ENCODE measurements around the gene CCT8.

DNA sequence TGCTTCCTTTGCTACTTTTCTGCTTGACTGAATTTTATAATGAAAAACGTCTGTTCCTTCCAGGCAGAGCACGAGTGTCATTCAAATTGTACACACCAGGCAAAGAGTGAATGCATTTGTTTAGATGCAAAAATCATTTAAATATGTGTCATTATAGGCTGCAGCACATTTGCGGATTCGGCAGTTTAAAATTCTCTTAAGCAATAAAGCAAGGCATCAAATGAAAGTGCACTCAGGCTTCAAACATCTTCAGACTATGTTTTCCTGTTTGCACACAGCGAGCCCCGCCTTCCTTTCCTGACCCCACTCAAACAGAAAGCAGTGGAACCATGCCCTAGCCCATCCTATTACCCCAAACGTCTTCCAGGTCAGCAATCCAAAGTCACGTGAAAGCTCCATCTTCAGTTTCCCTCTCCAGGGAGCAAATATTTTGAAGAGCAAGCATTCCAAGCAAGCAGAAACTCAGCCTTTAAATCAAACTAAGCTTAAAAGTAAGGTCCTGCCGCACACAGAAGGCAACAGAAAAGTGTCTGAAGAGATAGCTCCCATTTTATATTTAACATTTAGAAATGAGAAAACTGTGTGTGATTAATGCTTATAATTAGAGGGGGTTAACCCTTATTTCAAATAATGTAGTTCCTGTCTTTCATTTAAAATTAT, 99.5 kb downstream of the APP start:
- PRO-cap, 3 experiments = no peak in any of the 3 experiments
- RRBS = no CpG with 5 or more reads among the region's 9 CpGs

DNA sequence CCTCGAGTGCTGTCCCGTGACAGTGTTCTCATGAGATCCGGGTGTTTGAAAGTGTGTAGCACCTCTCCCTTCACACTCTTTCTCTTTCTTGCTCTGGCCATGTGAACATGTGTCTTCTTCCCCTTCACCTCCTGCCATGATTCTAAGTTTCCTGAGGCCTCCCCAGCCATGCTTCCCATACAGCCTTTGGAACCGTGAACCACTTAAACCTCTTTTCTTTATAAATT, 61.3 kb downstream of the APP start:
- PRO-cap, 3 experiments = no peak in any of the 3 experiments
- RRBS = no CpG with 5 or more reads among the region's 4 CpGs

DNA sequence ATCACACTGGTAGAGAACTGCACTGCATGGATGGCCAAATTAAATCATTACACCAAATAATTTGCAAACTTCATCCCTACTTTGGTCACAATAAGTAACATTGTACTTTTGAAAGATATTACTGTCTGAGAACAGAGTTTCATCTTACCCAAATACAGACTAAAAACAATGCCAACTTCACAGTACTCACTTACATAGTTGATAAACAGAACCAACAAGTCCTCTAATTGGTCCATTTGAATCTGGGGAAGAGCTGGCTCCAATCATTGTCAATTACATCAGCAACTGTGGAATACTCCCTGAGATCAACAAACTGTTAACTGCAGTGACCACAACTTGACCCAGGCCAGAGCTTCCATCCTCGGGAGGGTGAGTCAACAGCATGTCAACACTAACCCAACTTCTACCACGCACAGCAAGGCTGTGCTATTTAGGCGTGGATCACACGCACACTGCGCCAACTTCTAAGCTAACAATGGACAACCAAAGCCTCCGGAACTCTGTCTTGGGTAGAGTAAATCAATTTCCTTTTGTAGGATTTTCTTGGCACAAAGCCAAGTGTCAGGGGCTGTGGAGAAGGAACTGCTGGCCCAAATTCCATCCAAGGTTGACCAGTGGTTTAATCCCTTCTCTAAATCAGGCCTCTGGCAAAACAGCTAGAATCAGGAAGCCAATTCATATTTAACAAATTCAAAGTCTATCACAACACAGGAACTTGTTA, 30.5 kb downstream of the APP start:
- PRO-cap, 3 experiments = no peak in any of the 3 experiments
- RRBS = no CpG with 5 or more reads among the region's 6 CpGs

DNA sequence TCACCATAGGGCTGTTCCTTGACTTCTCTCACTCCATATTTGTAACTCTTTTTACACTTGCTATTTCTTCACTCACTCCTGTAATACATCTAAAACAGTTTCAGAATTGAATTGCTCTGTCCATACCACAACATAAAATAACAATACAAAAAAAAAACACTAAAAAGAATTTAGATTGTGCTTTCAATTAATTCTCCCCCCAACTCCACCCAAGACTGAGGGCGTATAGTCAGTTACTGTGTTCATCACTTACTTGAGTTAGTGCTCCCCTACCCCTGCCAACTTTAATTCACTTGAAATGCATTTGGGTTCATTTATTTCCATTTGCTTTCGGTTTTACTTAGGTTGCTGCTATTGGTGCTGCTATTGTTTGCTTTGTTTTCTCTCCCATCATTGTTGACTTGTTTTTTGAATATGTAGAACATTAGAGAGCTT, 10.6 kb upstream of the CYYR1 start:
- PRO-cap, 3 experiments = no peak in any of the 3 experiments
- RRBS = no CpG with 5 or more reads among the region's 2 CpGs

GRCh38 chr21:26835710-26835967, 9.6 kb downstream of the ADAMTS1 start:
- PRO-cap, 3 experiments = no peak in any of the 3 experiments

- PRO-cap, 3 experiments = no peak in any of the 3 experiments
- RRBS = no CpG with 5 or more reads among the region's 7 CpGs
Measured at GRCh38 chr21:26840821-26841284, 4.4 kb downstream of the ADAMTS1 start.

DNA sequence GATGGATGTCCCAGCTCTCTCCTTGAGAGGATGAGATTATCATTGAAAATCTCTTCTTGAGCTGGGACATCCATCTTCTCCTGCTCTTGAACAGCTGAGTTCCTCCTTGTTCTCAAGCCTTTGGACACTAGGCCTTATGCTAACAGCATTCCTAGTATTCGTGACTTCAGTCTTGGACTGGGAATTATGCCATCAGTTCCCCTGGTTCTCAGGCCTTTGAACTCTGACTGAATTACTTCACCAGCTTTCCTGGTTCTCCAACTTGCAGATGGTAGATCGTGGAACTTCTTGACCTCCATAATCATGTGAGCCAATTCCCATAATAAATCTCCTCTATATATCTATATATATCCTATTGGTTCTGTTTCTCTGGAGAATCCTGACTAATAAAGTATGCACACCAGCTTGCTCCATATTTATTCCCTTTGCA, 462.7 kb upstream of the ADAMTS5 start:
- PRO-cap, 3 experiments = no peak in any of the 3 experiments
- RRBS = no CpG with 5 or more reads among the region's 2 CpGs

DNA sequence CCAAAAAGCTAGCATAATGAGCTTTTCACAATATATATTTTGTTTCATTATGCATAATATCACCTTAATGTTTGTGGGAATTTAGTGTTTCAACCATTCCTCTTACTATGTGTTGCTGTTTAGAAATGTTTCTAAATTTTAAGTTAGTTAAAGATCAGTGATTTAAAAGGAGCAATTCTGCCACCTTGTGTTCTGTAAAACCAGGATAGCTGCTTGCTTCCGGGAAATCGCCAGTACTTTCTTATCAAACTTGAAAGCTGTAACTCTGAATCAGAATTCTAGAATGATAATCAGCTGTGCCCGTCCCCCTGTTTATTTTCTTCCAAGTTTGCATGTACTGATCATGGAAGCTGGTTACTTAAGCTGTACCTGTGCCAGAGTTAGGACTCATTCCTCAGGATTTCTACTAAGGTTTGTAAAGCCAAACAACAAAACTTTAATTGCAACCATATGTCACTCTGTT, 548.9 kb downstream of the N6AMT1 start:
- PRO-cap, 3 experiments = no peak in any of the 3 experiments
- RRBS = no CpG with 5 or more reads among the region's 3 CpGs

- PRO-cap, 3 experiments = no peak in any of the 3 experiments
- RRBS = no CpG with 5 or more reads among the region's 9 CpGs
Measured at GRCh38 chr21:28754075-28754720, 131.0 kb downstream of the N6AMT1 start.

GRCh38 chr21:28966914-28967307, 25.8 kb downstream of the LTN1 start:
- PRO-cap, 3 experiments = no peak in any of the 3 experiments
- RRBS = no CpG with 5 or more reads among the region's 5 CpGs

DNA sequence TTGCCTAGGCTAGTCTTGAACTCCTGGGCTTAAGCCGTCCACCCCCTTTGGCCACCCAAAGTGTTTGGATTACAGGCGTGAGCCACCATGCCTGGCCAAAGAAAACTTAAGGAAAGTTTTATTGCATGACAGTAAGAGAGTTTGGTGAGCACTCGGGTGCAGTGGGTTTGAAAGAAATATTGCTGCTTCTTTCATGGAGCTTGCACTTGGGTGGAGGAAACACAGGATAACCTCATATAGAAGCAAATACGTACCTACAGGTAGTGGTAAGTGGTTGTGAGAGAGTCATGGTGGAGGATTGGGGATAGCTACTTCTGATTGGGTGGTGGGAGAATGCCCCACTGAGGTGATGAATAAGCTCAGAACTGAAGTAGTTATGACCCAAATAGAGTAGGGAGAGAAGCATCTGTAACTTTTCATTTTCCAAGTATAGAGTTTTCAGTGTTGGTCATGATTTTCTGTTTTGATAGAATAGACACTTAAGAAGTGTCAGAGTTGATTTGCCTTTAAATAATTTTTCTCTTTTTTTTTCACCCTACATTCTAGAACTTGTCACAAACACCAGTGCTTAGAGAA, 13.4 kb downstream of the USP16 start:
- PRO-cap, 3 experiments = no peak in any of the 3 experiments
- RRBS = no CpG with 5 or more reads among the region's 4 CpGs

DNA sequence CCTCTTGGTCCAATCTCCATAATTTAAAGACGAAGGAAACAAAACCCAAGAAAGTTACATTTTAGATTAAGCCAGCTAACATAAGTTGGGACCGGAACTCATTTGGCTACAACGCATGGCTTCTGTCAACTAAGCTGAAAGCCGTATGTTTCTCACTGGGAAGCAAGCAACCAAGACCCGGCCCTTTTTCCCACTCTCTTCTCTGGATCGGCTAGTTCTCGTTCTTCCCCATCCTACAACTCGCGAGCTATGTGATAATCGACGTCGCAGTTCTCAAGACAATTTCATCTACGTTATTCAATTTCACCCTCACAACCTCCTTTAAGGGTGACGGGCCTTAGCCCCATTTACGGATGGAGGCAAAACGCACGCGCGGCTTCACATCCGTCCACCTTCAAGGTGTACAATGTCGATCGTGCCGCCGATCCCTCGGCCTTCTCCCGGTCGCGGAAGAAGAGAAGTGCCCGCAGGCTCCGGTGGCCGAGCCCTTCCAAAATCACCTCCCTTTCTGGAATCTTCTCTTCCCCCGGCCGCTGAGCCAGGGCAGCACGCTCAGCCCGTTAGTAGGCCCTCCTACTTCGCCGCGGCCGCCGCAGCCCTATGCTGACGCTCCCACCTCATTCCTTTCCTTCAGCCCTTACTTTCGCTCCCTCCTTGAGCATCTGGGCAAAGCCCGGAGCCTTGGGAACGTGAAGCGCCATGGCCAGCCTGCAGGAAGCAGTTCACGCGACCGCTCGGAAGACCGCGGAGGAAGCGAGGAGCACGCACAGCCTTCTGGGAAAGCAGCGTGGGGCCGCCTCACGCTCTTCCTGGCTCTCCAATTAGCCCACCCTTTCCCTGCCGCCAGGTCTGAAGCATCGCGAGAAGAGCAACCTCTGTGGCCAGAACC, at the start of gene CCT8:
TSS of gene CCT8 (minus strand) at position 759 of the 889 bp plus-strand sequence.
- PRO-cap, 3 experiments = peak in 3 of 3 experiments; most common minus-strand start position 750 of the sequence (in 3)
- RRBS = 2% methylated on average over 3 of the region's 59 CpGs

DNA sequence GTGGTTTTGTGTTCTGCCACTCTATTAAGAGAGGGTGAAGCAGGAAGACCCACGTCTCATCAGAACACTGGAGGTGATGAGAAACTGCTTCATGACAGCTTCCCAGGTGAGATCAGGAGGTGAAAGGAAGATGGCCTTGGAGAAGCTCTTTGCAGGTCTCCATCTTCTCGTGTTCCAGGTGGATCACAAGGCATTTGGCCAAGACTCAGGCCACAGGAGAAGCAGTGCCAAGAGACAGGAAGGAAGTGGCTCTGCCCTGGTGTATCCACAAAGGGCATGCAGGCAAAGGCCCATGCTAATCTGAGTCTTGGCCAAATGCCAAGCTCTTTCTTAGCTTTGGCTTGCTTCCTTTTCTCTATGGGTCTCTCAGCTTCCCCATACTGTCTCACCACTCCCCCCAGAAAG, 5.6 kb upstream of the CCT8 start:
- PRO-cap, 3 experiments = no peak in any of the 3 experiments
- RRBS = no CpG with 5 or more reads among the region's 2 CpGs

DNA sequence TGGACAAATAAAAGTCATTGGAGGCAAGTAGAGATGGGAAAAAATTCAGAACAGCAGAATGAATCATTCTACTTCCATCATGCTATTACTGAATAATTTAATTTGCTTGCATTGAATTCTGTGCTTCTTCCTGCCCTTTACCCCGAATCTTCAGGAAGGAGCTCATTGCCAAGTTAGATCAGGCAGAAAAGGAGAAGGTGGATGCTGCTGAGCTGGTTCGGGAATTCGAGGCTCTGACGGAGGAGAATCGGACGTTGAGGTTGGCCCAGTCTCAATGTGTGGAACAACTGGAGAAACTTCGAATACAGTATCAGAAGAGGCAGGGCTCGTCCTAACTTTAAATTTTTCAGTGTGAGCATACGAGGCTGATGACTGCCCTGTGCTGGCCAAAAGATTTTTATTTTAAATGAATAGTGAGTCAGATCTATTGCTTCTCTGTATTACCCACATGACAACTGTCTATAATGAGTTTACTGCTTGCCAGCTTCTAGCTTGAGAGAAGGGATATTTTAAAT, 44.2 kb downstream of the MAP3K7CL start:
- PRO-cap, 3 experiments = peak in 1 of 3 experiments; most common plus-strand start position 185 of the sequence (in 1)
- RRBS = no CpG with 5 or more reads among the region's 9 CpGs

DNA sequence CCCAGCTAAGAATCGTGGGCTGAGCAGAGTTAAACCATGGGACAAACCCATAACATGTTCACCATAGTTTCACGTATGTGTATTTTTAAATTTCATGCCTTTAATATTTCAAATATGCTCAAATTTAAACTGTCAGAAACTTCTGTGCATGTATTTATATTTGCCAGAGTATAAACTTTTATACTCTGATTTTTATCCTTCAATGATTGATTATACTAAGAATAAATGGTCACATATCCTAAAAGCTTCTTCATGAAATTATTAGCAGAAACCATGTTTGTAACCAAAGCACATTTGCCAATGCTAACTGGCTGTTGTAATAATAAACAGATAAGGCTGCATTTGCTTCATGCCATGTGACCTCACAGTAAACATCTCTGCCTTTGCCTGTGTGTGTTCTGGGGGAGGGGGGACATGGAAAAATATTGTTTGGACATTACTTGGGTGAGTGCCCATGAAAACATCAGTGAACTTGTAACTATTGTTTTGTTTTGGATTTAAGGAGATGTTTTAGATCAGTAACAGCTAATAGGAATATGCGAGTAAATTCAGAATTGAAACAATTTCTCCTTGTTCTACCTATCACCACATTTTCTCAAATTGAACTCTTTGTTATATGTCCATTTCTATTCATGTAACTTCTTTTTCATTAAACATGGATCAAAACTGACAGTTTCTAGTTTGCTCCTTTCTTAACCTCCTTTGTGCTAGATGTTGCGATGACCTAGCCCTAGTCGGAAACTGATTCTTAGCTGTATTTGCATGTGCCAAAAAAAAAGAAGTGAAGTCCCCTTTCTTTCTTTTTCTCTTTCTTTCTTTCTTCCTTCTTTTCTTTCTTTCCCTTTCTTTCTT, 45.0 kb downstream of the MAP3K7CL start:
- PRO-cap, 3 experiments = no peak in any of the 3 experiments
- RRBS = no CpG with 5 or more reads among the region's 5 CpGs

GRCh38 chr21:29194438-29194806, 64.0 kb downstream of the MAP3K7CL start:
- PRO-cap, 3 experiments = no peak in any of the 3 experiments
- RRBS = no CpG with 5 or more reads among the region's 2 CpGs

GRCh38 chr21:29341951-29343119, 43.6 kb downstream of the BACH1 start:
- PRO-cap, 3 experiments = no peak in any of the 3 experiments
- RRBS = no CpG with 5 or more reads among the region's 12 CpGs

GRCh38 chr21:29411196-29411886, 112.6 kb downstream of the BACH1 start:
- PRO-cap, 3 experiments = no peak in any of the 3 experiments
- RRBS = no CpG with 5 or more reads among the region's 6 CpGs

DNA sequence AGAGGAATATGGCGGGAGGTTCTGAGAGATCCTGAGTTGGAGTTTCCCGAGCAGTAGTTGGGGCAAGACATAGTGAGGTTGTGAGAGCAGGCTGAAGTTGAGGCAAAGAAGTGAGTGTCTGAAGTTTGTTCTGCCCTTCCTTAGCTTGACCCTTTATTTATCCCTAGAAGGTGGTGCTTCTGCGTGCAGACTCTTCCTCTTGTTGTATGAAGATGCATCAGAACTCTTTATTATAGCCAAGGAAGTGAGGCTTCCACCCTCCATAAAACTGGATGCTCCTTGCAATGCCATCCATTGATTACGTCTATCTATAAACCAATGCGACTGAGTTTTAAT, 182 bp downstream of the KRTAP26-1 start:
- PRO-cap, 3 experiments = no peak in any of the 3 experiments
- RRBS = no CpG with 5 or more reads among the region's 5 CpGs

DNA sequence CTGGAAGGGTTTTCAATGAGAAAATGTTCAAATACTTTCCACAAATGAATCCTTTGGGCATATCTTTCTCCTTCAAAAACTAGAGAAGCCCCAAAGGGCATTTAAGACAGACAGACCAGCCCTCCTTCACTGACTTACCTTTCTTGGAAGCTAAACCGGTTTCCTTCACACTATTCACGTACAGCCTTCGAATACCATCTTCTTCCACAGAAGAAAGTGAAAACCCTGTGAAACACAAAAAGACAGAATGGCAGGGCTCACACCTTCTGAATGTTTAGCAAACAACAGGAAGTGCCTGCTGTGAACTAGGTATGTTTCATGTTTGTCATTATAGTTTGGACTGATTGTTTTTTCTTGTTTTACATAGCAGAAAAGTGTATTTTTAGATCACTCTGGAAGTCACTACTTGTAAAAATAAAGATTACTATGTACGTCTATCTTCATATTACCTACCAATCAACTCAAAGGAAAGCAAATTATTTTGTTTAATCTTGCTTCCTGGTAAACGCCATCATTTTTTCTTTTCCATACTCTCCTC, 148.7 kb upstream of the KRTAP19-8 start:
- PRO-cap, 3 experiments = no peak in any of the 3 experiments
- RRBS = no CpG with 5 or more reads among the region's 5 CpGs